Fallopian tube (tissue), 1 donor: Measurements from ENCODE around the genes IGFBP4, KRT26, KRT27, KRTAP1-1, KRTAP4-9 and KRTAP9-1.

- PRO-cap: no peak
These were observed 6.8 kb downstream of the GJD3 start for GRCh38 chr17:40357828-40358027.

GRCh38 chr17:40363139-40364240, 1.0 kb downstream of the GJD3 start:
- PRO-cap: unidirectional peak, minus-strand start at chr17:40363322; bidirectional peak, plus-strand start at chr17:40363743, minus-strand start at chr17:40363571

DNA sequence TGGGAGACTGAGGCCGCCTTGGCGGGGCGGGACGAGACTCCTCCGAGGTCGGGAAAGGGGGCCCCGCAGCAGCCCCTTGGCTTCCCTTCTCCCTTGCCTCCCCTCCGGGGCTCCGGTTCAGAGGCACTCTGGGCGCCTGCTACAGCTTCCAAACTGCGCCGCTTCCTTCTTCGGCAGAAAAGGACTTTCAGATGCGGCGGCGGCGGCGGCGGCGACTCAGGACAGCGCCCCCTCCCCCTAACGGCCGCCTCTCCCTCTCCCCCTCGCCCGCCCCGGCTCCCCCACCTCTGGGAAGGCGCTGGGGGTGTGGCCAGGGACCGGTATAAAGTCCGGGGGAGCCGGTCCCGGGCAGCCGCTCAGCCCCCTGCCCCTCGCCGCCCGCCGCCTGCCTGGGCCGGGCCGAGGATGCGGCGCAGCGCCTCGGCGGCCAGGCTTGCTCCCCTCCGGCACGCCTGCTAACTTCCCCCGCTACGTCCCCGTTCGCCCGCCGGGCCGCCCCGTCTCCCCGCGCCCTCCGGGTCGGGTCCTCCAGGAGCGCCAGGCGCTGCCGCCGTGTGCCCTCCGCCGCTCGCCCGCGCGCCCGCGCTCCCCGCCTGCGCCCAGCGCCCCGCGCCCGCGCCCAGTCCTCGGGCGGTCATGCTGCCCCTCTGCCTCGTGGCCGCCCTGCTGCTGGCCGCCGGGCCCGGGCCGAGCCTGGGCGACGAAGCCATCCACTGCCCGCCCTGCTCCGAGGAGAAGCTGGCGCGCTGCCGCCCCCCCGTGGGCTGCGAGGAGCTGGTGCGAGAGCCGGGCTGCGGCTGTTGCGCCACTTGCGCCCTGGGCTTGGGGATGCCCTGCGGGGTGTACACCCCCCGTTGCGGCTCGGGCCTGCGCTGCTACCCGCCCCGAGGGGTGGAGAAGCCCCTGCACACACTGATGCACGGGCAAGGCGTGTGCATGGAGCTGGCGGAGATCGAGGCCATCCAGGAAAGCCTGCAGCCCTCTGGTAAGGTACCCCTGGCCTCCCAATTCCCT, at the start of gene IGFBP4:
TSS of gene IGFBP4 (plus strand) at position 351 of the 1,014 bp plus-strand sequence.
- PRO-cap: bidirectional peak, plus-strand start at position 351 of the sequence, minus-strand start at position 223 of the sequence; bidirectional peak, plus-strand start at position 769 of the sequence, minus-strand start at position 729 of the sequence

DNA sequence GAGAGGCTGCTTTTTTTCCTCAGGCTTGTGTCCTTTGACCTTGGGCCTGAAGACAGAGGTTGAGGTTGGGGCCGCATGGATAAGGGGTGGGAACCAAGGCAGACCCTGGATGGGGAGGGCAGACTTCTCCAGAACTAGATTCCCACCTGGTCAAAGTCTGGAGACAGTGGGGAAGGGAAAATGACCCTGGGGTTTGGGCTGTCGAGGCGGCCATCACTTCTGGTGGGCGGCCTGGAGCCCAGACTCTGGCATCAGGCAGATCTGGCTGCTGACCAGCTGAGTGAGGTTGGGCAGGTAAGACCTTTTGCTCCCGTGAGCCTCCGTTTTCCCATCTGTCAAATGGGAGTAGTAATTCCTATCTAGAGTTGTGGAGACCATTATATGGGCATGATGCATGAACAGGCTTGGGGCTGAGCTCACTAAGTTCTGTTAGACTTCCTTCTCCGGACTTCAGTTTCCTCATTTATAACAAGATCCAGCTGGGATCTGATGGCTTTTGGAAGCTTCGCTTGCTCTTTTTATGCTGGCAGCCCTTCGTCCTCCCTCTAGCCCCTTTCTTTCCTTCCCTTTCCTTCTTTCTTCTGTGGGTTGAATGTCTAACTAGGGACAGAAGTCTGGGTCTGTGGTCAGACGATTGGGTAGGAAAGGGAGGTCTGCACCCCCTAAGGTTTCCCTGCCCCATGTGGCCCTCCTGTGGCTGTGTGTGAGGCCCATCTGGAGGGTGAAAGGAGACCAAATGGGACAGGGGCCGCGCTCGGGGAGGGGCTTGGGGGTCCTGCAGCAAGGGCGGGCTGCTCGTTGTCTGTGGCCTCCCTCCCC, 18.1 kb downstream of the IGFBP4 start:
- PRO-cap: unidirectional peak, plus-strand start at position 729 of the sequence

DNA sequence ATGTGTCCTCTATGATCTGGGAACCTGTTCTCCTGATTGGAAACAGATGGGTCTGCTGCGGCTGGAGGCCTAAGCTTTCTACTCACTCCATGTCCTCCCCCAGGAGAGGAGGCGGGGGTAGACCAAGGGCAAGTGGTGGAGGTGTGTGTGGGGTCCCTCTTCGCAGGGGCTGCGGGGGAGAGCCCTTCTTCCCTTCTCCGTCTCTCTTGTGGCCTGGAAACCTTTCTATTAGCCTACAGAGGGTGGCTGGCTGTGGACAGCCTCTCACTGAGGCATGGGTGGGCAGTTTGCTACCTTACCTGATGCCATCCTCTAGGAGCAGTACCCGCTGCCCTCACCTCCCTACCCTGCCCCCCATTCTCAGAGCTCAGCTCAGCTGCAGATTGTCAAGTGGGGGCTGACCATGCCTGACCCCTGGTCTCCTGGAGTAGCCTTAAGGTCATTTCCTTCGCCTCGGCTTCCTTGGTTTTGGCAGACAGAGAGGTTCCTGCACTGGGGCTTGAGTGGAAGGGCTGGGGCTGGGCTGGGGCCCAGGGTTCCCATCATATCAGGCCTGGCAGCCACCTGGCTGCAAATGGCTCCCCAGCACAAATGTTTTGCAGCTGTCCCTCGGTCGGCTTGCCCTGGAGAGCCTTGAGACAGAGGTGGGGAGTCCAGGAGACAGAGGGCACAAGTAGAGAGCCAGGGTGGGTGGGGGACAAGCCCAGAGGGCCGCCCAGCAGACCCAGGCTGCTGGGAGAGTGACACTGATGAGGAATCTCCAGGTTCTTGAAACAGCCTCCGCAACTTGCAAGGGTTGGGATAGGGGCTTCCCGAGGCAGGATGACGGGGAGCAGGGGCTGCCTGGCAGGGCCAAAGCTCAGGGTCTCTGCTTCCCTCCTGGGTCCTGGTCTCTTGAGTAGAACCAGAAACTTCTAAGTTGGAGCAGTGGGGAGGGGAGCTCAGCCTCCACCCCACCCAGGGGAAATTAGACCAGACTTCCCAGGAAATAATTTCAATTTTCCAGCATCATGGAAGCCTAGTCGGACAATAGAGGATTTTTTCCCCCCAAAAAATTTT, 19.1 kb downstream of the IGFBP4 start:
- PRO-cap: unidirectional peak, plus-strand start at position 594 of the sequence

GRCh38 chr17:40465392-40465671, 22.1 kb downstream of the IGFBP4 start:
- PRO-cap: no peak

DNA sequence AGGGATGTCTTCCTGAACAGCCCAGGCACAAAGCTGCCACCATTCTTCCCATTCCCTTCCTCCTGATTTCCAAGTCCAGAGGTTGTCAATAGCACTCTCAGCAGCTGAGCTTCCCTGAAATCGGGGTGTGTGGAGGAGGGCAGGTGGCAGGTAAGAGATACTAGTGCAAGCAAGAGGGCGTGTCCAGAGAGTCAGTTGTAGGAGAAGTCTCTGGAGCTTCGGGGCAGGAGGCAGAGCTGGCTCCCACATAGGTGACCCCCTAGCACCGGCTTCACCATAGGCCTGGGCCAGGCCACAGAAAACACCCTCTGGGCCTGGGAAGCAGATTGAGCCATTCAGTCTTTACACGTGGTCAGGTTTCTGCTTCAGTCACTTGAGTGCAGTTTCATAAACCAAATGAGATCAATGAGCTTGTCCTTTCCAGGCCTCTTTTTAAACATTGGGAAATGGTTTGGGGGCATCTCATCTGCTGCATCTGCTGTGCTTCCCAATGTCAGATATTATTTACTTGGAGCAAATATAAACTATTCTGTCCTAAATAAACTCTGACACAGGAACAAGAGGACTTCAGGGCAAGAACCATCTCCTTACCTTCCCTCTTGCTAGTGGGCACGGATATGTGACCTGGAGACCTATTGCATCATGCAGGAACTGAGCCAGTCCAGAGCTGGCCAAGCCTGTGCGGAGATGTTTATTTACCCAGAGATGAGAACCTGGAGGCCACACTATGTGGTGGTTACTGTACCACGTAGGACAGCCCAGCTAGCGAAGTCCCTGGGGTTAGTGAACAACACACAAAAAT, 16.2 kb downstream of the CCR7 start:
- PRO-cap: bidirectional peak, plus-strand start at position 194 of the sequence, minus-strand start at position 122 of the sequence; bidirectional peak, plus-strand start at position 702 of the sequence, minus-strand start at position 607 of the sequence

GRCh38 chr17:40563734-40564118, 1.5 kb downstream of the CCR7 start:
- PRO-cap: no peak

GRCh38 chr17:40601445-40601914, 36.2 kb upstream of the CCR7 start:
- PRO-cap: no peak

GRCh38 chr17:40602601-40603294, 37.5 kb upstream of the CCR7 start:
- PRO-cap: no peak

GRCh38 chr17:40719477-40720162, 16.1 kb upstream of the KRT24 start:
- PRO-cap: no peak

- PRO-cap: no peak
These were observed at the start of gene KRT26 for GRCh38 chr17:40772007-40772262. KRT26 (minus strand) TSS chr17:40772201.

GRCh38 chr17:40782352-40782642, at the start of gene KRT27:
KRT27 (minus strand) TSS chr17:40782550.
- PRO-cap: no peak

DNA sequence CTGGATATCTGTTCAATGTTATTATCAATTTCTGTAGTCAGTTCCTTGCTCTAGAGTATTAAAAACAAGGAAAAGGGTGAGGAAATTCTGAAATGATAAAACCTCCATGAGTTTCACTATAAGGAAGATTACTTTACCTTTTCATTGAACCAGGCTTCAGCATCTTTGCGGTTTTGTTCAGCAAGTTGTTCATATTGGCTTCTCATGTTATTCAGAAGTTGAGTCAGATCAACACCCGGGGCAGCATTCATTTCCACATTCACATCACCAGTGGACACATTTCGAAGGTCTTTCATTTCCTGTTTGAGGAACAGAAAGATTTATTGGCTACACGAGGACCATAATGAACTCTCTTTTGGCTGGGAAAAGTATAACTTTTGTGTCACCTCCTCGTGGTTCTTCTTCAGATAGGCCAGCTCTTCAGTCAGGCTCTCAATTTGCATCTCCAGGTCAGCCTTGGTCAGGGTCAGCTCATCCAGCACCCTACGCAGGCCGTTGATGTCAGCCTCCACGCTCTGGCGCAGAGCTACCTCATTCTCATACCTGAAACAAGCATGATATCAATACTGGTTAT, 2.2 kb downstream of the KRT10 start:
- PRO-cap: no peak

- PRO-cap: no peak
These were observed 1.5 kb downstream of the KRT20 start for GRCh38 chr17:40883528-40883941.

- PRO-cap: no peak
These were observed 1.0 kb downstream of the KRT20 start for GRCh38 chr17:40883942-40884471.

GRCh38 chr17:40964364-40964772, 2.4 kb downstream of the KRT39 start:
- PRO-cap: no peak

DNA sequence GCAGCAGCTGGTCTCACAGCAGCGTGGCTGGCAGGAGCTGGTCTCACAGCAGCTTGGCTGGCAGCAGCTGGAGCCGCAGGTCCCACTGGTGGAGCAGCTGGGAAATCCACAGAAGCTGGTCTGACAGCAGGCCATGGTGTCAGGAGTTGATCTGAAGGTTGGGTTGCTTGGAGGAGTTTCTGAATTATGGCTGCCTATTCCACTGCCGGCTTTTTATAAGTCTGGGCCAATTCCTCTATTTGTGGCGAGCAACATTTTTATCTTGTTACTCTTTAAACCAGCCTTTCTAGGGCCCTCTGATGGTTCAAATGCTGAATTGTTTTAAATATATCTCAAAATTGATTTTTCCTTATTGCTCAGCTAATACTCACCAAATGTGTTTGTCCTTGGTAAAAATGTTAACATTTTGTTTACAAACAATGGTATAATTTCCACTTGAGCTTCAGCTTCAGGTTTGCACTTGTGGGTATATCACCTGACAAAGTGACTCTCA, at the start of gene KRTAP1-1:
TSS of gene KRTAP1-1 (minus strand) at position 188 of the 493 bp plus-strand sequence.
- PRO-cap: no peak

DNA sequence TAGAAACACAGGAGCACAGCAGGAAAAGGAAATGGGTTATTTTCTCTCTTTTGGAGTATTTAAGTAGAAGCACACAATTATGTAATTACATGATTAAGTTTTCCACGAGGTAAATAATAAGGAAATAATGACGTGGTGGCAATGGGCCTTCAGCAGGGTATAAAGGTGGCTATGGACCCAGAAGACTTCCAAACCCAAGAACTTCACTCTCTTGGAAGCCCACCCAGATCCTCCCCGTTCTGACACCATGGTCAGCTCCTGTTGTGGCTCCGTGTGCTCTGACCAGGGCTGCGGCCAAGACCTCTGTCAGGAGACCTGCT, at the start of gene KRTAP4-9:
TSS of gene KRTAP4-9 (plus strand) at position 248 of the 320 bp plus-strand sequence.
- PRO-cap: no peak

DNA sequence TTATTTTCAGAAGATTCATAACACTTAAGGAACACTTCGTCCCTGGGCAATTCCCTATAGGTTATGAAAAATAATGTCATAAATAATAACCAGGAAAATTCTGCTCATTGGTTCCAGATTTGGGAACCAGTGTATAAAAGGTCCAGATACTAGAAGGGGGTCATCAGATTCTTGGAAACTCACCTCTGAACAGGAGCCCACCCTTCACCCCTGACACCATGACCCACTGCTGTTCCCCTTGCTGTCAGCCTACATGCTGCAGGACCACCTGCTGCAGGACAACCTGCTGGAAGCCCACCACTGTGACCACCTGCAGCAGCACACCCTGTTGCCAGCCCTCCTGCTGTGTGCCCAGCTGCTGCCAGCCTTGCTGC, at the start of gene KRTAP9-1:
TSS of gene KRTAP9-1 (plus strand) at position 219 of the 374 bp plus-strand sequence.
- PRO-cap: no peak